K562 (cell line): ENCODE results near the genes TKFC and SYT7.

DNA sequence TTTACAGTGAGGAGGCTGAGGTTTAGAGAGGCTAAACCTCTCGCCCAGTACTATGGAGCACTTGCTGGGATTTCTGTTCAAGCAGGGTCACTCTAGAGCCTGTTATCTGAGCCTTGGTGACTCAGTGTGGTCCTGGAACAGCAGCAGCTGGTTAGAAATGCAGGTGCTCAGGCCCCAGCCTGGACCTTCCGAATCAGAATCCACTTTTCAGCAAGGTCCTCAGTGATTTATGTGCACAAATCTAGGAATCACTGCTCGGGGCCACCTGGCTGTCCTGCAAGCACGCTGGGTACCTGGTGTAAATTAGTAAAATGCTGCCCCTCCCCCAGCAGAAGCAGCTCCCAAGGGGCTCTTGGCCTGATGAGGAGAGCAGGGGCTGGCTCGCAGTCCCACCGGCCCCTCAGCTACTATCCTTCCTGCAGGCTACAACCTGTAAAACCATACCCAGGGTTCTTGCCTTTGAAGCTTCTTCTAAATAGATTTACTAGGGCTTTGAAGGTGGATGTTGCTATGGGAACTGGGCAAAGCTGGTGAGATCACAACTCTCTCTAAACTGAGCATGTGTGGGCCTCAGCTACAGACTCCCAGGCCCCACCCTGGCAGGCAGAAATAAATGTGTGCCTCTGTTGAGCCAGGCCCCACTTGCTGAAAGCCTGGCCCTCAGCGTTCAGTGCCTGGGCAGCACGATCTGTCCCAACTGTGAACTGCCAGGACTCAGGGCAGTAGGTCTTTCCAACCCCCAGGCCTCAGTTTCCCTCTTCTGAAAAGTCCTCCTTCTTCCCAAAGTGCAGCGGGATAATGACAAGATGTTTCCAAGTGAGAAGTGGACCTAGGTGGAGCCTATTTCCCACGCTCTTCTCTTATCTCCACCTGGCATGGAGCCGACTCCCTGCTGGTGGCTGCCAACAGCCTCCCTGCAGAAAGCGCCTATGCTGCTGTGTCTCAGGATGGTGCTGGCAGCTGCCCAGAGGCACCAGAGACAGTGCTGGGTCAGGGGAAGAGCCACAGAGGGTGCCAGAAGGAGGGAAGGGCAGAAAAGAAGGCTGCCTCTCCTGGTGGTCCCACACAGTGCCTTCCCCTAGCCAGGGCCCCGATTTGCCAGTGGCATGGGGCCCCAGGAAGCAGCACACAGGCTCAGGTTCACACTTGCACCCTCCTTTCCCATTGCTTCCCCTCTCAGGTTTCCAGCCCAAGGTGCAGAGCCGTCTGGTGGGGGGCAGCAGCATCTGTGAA, 18.6 kb downstream of the CD5 start:
- RAMPAGE, long total RNA: no peak
- RRBS: no CpG with 5 or more reads among the region's 14 CpGs
PRO-cap:
- standard: no peak
- CoPRO, capped RNA only, 2 experiments: no peak in any of the 2 experiments
- CoPRO, capped and uncapped RNA, 2 experiments: no peak in any of the 2 experiments
- CoPRO, uncapped RNA only, 2 experiments: no peak in any of the 2 experiments
CAGE:
- cytosol, long polyA plus RNA: no peak
- long polyA plus RNA: no peak
- nucleolus, long total RNA: no peak
- nucleus, long polyA plus RNA: no peak

DNA sequence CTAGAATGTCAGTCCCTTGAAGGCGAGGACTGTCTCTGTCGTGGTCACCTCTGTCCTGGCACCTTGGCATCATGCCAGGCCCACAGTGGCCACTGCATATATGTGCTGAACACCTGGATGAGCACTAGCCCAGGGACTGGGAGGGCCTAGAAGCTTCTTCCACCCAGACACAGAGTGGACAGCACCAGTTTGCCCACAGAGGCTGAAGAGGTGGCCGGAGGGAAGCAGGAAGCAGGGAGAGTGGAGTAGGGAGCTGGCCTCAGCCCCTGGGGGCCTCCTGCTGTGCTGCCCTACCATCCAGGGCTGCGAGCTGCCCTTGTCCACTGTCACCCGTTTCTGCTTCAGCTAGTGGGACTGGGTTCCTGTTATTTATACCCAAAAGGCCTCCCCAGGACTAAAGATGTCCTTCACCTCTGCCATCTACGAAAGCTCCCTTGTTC, 28.5 kb downstream of the VPS37C start:
- RAMPAGE, long total RNA: no peak
- RRBS: no CpG with 5 or more reads among the region's 6 CpGs
PRO-cap:
- standard: no peak
- CoPRO, capped RNA only, 2 experiments: no peak in any of the 2 experiments
- CoPRO, capped and uncapped RNA, 2 experiments: no peak in any of the 2 experiments
- CoPRO, uncapped RNA only, 2 experiments: no peak in any of the 2 experiments
CAGE:
- cytosol, long polyA plus RNA: no peak
- long polyA plus RNA: no peak
- nucleolus, long total RNA: no peak
- nucleus, long polyA plus RNA: no peak

- RAMPAGE, long total RNA: no peak
- RRBS: no CpG with 5 or more reads among the region's 1 CpG
PRO-cap:
- standard: no peak
- CoPRO, capped RNA only, 2 experiments: no peak in any of the 2 experiments
- CoPRO, capped and uncapped RNA, 2 experiments: no peak in any of the 2 experiments
- CoPRO, uncapped RNA only, 2 experiments: no peak in any of the 2 experiments
CAGE:
- cytosol, long polyA plus RNA: no peak
- long polyA plus RNA: no peak
- nucleolus, long total RNA: no peak
- nucleus, long polyA plus RNA: no peak
Measured at GRCh38 chr11:61149617-61149813, 11.7 kb downstream of the VPS37C start.

- RAMPAGE, long total RNA: no peak
- RRBS: no CpG with 5 or more reads among the region's 8 CpGs
PRO-cap:
- standard: no peak
- CoPRO, capped RNA only, 2 experiments: no peak in any of the 2 experiments
- CoPRO, capped and uncapped RNA, 2 experiments: no peak in any of the 2 experiments
- CoPRO, uncapped RNA only, 2 experiments: no peak in any of the 2 experiments
CAGE:
- cytosol, long polyA plus RNA: no peak
- long polyA plus RNA: no peak
- nucleolus, long total RNA: no peak
- nucleus, long polyA plus RNA: no peak
Measured at GRCh38 chr11:61149814-61150302, 11.4 kb downstream of the VPS37C start.

- RAMPAGE, long total RNA: no peak
- RRBS: no CpG with 5 or more reads among the region's 3 CpGs
PRO-cap:
- standard: no peak
- CoPRO, capped RNA only, 2 experiments: no peak in any of the 2 experiments
- CoPRO, capped and uncapped RNA, 2 experiments: no peak in any of the 2 experiments
- CoPRO, uncapped RNA only, 2 experiments: no peak in any of the 2 experiments
CAGE:
- cytosol, long polyA plus RNA: no peak
- long polyA plus RNA: no peak
- nucleolus, long total RNA: no peak
- nucleus, long polyA plus RNA: no peak
Measured at GRCh38 chr11:61306896-61307371, 11.8 kb upstream of the VWCE start.

DNA sequence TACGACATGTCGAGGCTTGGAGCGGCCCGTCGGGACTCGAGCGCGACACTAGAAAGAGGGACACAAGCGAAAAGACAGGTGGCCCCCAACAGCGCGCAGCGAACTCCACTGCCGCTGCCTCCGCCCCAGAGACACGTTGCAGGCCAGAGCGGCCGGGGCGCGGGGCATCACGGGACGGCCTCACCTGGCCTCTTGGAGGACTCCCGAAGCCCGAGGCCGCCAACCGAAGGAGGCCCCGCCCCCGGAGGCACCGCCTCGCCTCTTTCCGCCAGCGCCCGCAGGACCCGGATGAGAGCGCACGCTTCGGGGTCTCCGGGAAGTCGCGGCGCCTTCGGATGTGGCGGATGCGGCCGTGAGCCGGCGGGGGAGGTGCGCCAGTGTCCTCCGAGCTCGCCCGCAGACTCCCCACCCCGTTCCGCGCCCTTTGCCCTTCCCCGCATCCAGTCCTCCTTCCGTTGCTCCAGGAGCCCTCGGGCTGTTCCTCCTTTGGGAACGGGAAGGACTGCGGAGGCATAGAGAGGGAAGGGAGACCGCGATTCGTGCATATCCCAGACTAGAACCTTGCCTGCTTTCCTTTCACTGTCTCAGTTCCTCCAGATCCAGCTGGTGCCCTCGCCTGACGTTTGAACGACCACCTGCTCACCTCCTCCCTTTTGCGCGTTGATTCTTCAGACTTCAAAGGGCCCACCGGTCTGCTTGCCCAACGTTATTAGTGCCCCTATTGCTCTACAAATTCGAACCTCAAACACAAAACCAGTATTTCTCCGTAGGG, at the start of gene TKFC:
Gene TKFC (plus strand): TSS at position 268 of the 772 bp plus-strand sequence.
- RAMPAGE, long total RNA: start-site peak on the minus strand centred at position 137 of the sequence, 88 bp wide, 2,210 and 1,174 reads in 2 replicates; start-site peak on the plus strand centred at position 286 of the sequence, 79 bp wide, 210 and 59 reads in 2 replicates
- RRBS: 2% methylated on average over 25 of the region's 70 CpGs
PRO-cap:
- standard: bidirectional peak, plus-strand start at position 280 of the sequence, minus-strand start at position 107 of the sequence
- CoPRO, capped RNA only, 2 experiments: peak in 2 of 2 experiments; most common plus-strand start position 271 of the sequence (in 2); most common minus-strand start position 110 of the sequence (in 2)
- CoPRO, capped and uncapped RNA, 2 experiments: peak in 2 of 2 experiments; most common plus-strand start position 280 of the sequence (in 2); most common minus-strand start position 110 of the sequence (in 1)
- CoPRO, uncapped RNA only, 2 experiments: peak in 2 of 2 experiments; most common plus-strand start position 328 of the sequence (in 1); most common minus-strand start position 110 of the sequence (in 2)
CAGE:
- cytosol, long polyA plus RNA: start-site peak on the minus strand centred at position 112 of the sequence, 75 bp wide, 5,660 and 4,537 reads in 2 replicates; start-site peak on the plus strand centred at position 297 of the sequence, 37 bp wide, 915 and 537 reads in 2 replicates
- long polyA plus RNA: start-site peak on the minus strand centred at position 106 of the sequence, 60 bp wide, 2,281 and 2,894 reads in 2 replicates; start-site peak on the plus strand centred at position 289 of the sequence, 20 bp wide, 52 and 391 reads in 2 replicates
- nucleolus, long total RNA: no peak
- nucleus, long polyA plus RNA: start-site peak on the minus strand centred at position 111 of the sequence, 63 bp wide, 1,202 and 1,962 reads in 2 replicates; start-site peak on the plus strand centred at position 297 of the sequence, 37 bp wide, 80 and 524 reads in 2 replicates

DNA sequence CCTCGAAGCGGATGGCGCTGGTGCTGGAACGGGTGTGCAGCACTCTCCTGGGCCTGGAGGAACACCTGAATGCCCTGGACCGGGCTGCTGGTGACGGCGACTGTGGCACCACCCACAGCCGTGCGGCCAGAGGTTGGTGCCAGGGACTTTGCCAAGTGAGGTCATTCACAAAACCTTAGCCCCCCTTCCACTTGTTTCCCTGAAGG, 11.0 kb downstream of the TKFC start:
- RAMPAGE, long total RNA: no peak
- RRBS: no CpG with 5 or more reads among the region's 9 CpGs
PRO-cap:
- standard: no peak
- CoPRO, capped RNA only, 2 experiments: no peak in any of the 2 experiments
- CoPRO, capped and uncapped RNA, 2 experiments: no peak in any of the 2 experiments
- CoPRO, uncapped RNA only, 2 experiments: no peak in any of the 2 experiments
CAGE:
- cytosol, long polyA plus RNA: no peak
- long polyA plus RNA: no peak
- nucleolus, long total RNA: no peak
- nucleus, long polyA plus RNA: no peak

GRCh38 chr11:61508896-61509875, 637 bp downstream of the LRRC10B start:
- RAMPAGE, long total RNA: no peak
- RRBS: 26% methylated on average over 35 of the region's 137 CpGs
PRO-cap:
- standard: no peak
- CoPRO, capped RNA only, 2 experiments: no peak in any of the 2 experiments
- CoPRO, capped and uncapped RNA, 2 experiments: no peak in any of the 2 experiments
- CoPRO, uncapped RNA only, 2 experiments: no peak in any of the 2 experiments
CAGE:
- cytosol, long polyA plus RNA: no peak
- long polyA plus RNA: no peak
- nucleolus, long total RNA: no peak
- nucleus, long polyA plus RNA: no peak

DNA sequence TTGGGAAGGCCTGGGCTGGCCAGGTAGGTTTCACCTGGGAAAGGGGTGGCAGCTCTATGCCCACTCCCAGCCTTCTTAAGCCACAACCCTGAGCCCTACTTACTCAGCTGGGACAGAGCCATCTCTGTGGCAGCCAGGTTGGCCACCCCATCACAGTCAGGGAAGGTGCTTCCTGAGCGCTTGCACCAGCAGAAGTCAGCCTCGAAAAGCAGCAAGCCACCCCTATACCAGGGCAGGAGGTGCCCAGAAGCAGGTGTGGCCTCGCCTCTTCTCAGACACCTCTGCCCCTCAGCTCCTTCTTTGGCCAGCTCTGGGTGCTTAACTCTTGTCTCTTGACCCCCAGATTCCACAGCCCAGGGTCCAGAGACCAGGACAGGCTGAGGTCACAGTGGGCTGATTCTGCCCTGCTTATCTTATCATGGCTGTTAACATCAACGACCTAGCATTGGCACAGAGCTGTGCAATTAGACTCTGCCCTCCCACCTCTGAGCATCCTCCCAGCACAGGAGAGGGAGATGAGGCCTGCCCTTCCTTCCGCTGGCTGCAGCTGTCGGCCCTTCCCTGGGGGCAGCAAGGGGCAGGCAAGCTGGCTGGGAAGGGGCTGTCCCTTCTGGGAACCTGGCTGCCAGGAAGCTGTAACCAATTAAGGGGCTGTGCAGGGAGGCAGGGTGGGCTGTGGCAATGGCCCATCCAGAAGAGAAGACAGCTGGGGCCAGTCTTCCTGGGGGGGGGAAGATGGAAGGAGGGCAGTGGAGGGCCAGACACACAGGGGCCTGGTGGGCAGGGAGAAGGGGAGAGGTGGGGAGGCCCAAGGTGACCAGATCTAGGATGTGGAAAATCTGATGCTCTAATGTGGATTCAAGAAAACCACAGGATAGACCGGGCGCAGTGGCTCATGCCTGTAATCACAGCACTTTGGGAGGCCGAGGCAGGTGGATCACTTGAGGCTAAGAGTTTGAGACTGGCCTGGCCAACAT, 22.5 kb downstream of the LRRC10B start:
- RAMPAGE, long total RNA: no peak
- RRBS: no CpG with 5 or more reads among the region's 9 CpGs
PRO-cap:
- standard: no peak
- CoPRO, capped RNA only, 2 experiments: no peak in any of the 2 experiments
- CoPRO, capped and uncapped RNA, 2 experiments: no peak in any of the 2 experiments
- CoPRO, uncapped RNA only, 2 experiments: no peak in any of the 2 experiments
CAGE:
- cytosol, long polyA plus RNA: no peak
- long polyA plus RNA: no peak
- nucleolus, long total RNA: no peak
- nucleus, long polyA plus RNA: no peak

- RAMPAGE, long total RNA: no peak
- RRBS: 2% methylated on average over 60 of the region's 128 CpGs
PRO-cap:
- standard: unidirectional peak, minus-strand start at chr11:61581074; unidirectional peak, minus-strand start at chr11:61581181
- CoPRO, capped RNA only, 2 experiments: no peak in any of the 2 experiments
- CoPRO, capped and uncapped RNA, 2 experiments: no peak in any of the 2 experiments
- CoPRO, uncapped RNA only, 2 experiments: no peak in any of the 2 experiments
CAGE:
- cytosol, long polyA plus RNA: no peak
- long polyA plus RNA: no peak
- nucleolus, long total RNA: no peak
- nucleus, long polyA plus RNA: no peak
Measured at GRCh38 chr11:61580656-61581420, at the start of gene SYT7. TSS of gene SYT7 (minus strand) at chr11:61581076.

DNA sequence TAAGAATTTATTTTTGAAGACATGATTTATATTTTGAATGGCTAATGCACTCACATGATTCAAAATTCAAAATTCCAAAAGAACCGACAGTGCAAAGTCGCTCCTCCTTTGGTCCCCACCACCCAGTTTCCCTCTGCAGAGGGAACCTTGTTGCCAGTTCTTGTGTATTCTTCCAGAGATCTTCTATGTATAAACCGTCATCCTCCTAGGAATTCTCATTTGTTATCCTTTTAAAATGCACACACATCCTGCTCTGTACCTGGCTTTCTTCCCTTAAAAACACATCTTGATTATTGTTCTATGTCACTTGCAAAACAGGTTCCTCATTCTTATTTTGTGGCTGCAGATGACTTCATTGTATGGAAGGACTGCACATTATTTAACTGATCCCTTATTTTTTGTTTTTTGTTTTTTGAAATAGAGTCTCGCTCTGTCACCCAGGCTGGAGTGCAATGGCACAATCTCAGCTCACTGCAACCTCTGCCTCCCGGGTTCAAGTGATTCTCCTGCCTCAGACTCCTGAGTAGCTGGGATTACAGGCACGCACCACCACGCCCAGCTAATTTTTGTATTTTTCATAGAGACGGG, 26.6 kb upstream of the SYT7 start:
- RAMPAGE, long total RNA: no peak
- RRBS: no CpG with 5 or more reads among the region's 8 CpGs
PRO-cap:
- standard: no peak
- CoPRO, capped RNA only, 2 experiments: no peak in any of the 2 experiments
- CoPRO, capped and uncapped RNA, 2 experiments: no peak in any of the 2 experiments
- CoPRO, uncapped RNA only, 2 experiments: no peak in any of the 2 experiments
CAGE:
- cytosol, long polyA plus RNA: no peak
- long polyA plus RNA: no peak
- nucleolus, long total RNA: no peak
- nucleus, long polyA plus RNA: no peak

- RAMPAGE, long total RNA: no peak
- RRBS: no CpG with 5 or more reads among the region's 19 CpGs
PRO-cap:
- standard: no peak
- CoPRO, capped RNA only, 2 experiments: no peak in any of the 2 experiments
- CoPRO, capped and uncapped RNA, 2 experiments: no peak in any of the 2 experiments
- CoPRO, uncapped RNA only, 2 experiments: peak in 1 of 2 experiments; most common minus-strand start chr11:61873500 (in 1)
CAGE:
- cytosol, long polyA plus RNA: no peak
- long polyA plus RNA: no peak
- nucleolus, long total RNA: no peak
- nucleus, long polyA plus RNA: start-site peak on the minus strand at chr11:61873564-61873621, 692 and 522 reads in 2 replicates
Measured at GRCh38 chr11:61873222-61874063, 17.9 kb downstream of the FADS3 start.

GRCh38 chr11:61918563-61919462, 1.4 kb upstream of the RAB3IL1 start:
- RAMPAGE, long total RNA: no peak
- RRBS: no CpG with 5 or more reads among the region's 12 CpGs
PRO-cap:
- standard: bidirectional peak, plus-strand start at chr11:61919253, minus-strand start at chr11:61919169
- CoPRO, capped RNA only, 2 experiments: no peak in any of the 2 experiments
- CoPRO, capped and uncapped RNA, 2 experiments: no peak in any of the 2 experiments
- CoPRO, uncapped RNA only, 2 experiments: no peak in any of the 2 experiments
CAGE:
- cytosol, long polyA plus RNA: no peak
- long polyA plus RNA: no peak
- nucleolus, long total RNA: no peak
- nucleus, long polyA plus RNA: no peak

GRCh38 chr11:61954583-61955464, 4.7 kb downstream of the BEST1 start:
- RAMPAGE, long total RNA: no peak
- RRBS: no CpG with 5 or more reads among the region's 29 CpGs
PRO-cap:
- standard: no peak
- CoPRO, capped RNA only, 2 experiments: no peak in any of the 2 experiments
- CoPRO, capped and uncapped RNA, 2 experiments: no peak in any of the 2 experiments
- CoPRO, uncapped RNA only, 2 experiments: no peak in any of the 2 experiments
CAGE:
- cytosol, long polyA plus RNA: no peak
- long polyA plus RNA: no peak
- nucleolus, long total RNA: no peak
- nucleus, long polyA plus RNA: no peak

DNA sequence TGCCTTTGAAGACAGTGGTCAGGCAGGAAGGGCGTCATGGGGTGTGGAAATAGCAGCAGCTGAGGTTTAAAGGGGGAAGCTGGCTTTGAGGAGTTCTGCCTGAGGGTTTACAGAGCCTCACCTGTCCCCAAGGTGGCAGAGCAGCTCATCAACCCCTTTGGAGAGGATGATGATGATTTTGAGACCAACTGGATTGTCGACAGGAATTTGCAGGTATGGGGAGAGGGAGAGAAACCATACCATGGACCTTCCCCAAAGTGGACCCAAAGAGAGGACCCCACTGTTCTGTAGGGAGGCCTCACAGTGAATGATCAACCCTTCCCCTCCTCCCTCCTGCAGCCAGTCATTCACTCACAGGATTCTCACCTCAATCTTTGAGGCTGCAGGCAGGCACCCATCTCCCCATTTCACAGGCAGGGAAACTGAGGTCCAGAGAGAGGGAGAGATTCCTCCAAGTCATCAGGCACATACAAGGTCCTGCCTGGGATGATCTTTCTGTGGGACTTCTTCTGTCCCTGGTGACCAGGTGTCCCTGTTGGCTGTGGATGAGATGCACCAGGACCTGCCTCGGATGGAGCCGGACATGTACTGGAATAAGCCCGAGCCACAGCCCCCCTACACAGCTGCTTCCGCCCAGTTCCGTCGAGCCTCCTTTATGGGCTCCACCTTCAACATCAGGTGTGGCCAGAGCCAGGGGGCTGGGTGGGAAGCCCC, 7.9 kb downstream of the FTH1 start:
- RAMPAGE, long total RNA: no peak
- RRBS: no CpG with 5 or more reads among the region's 8 CpGs
PRO-cap:
- standard: no peak
- CoPRO, capped RNA only, 2 experiments: no peak in any of the 2 experiments
- CoPRO, capped and uncapped RNA, 2 experiments: no peak in any of the 2 experiments
- CoPRO, uncapped RNA only, 2 experiments: no peak in any of the 2 experiments
CAGE:
- cytosol, long polyA plus RNA: no peak
- long polyA plus RNA: no peak
- nucleolus, long total RNA: no peak
- nucleus, long polyA plus RNA: no peak

DNA sequence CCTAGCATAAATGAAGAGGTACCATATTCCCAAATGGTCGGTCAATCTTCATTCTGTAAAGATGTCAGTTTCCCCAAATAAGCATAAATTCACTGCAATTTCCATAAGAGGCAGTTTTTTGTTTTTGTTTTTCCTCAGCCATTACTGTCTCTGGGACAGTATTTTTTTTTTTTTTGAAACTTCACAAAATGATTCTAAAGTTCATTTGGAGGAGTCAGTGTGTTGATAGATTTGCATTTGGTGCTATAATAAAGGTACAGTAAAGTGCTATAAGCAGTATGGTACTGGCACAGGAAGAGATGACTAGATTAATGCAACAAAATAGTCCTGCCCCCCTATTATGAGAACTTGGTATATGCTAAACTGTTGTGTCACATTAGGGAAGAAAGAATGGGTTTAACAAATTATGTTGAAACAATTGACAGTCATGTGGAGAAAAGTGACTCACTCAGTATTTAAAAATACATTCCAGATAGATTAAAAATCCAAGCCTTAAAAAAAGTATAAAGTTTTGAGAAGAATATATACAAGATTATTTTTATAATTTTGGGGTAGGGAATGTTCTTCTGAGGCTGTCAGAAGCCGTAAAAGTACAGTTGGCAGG, 2.6 kb upstream of the FTH1 start:
- RAMPAGE, long total RNA: no peak
- RRBS: no CpG with 5 or more reads among the region's 2 CpGs
PRO-cap:
- standard: no peak
- CoPRO, capped RNA only, 2 experiments: no peak in any of the 2 experiments
- CoPRO, capped and uncapped RNA, 2 experiments: no peak in any of the 2 experiments
- CoPRO, uncapped RNA only, 2 experiments: no peak in any of the 2 experiments
CAGE:
- cytosol, long polyA plus RNA: no peak
- long polyA plus RNA: no peak
- nucleolus, long total RNA: no peak
- nucleus, long polyA plus RNA: no peak

DNA sequence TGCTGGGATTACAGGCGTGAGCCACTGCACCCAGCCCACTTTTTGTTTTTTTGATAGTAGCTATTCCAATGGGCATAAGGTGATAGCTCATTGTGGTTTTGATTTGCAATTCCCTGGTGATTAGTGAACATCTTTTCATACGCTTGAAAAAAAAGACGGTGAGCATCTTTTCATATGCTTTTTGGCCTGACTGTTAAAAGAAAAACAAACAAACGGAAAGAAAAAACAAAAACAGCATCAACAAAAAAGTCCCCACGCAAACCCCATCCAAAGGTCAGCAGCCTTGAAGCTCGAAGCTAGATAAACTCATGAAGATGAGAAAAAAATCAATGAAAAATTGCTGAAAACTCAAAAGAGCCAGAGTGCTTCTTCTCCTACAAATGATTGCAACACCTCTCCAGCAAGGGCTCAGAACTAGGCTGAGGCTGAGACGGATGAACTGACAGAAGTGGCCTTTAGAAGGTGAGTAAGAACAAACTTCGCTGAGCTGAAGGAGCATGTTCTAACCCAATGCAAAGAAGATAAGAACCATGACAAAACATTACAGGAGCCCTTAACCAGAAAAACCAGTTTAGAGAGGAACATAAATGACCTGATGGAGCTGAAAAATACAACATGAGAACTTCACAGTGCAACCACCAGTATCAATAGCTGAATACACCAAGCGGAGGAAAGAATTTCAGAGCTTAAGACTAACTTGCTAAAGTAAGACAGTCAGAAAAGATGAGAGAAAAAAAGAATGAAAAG, 18.4 kb upstream of the FTH1 start:
- RAMPAGE, long total RNA: no peak
- RRBS: no CpG with 5 or more reads among the region's 9 CpGs
PRO-cap:
- standard: no peak
- CoPRO, capped RNA only, 2 experiments: no peak in any of the 2 experiments
- CoPRO, capped and uncapped RNA, 2 experiments: no peak in any of the 2 experiments
- CoPRO, uncapped RNA only, 2 experiments: no peak in any of the 2 experiments
CAGE:
- cytosol, long polyA plus RNA: no peak
- long polyA plus RNA: no peak
- nucleolus, long total RNA: no peak
- nucleus, long polyA plus RNA: no peak